ENCODE results near the genes ESRRA and EHD1.

GRCh38 chr11:64081875-64082265, 46.1 kb downstream of the FLRT1 start:
- PRO-cap: no peak
- RAMPAGE, long total RNA, 4 experiments: no peak in any of the 4 experiments

DNA sequence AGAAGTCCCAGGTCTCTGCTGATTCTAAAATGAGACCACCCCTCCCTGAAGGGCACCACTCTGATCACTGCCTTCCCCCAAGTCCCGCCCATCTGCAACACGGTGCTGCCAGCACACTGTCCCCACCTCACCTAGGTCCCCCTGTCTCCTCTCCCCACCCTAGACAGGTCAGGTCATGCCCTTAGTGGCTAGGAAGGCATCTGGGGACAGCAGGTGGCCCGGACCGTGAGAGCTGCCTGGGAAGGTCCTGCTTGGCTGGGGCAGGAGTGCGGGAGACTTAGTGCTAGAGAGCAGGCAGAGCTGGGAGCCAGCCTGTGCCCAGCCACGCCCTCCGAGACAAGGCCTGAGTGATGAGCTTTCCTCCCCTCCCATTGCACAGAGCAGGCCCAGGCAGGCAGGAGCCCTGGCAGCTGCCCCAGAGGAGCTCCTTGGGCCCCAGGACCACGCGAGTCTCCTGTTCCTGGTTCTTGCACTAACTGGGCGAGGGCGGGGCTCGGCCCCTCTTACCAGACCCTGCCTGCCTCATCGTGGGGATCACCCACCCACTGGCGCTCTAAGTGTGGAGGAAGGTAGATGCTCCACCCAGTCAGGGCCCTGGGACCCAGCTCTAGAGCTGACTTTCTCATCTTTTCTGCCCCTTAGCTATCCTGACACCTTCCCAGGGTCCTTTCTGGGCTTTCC, 45.0 kb downstream of the MACROD1 start:
- PRO-cap: no peak
- RAMPAGE, long total RNA, 4 experiments: no peak in any of the 4 experiments

GRCh38 chr11:64203870-64205069, 2.3 kb upstream of the FERMT3 start:
- PRO-cap: no peak
- RAMPAGE, long total RNA, 4 experiments: no peak in any of the 4 experiments

GRCh38 chr11:64220466-64221277, 5.3 kb downstream of the TRPT1 start:
- PRO-cap: no peak
- RAMPAGE, long total RNA, 4 experiments: no peak in any of the 4 experiments

DNA sequence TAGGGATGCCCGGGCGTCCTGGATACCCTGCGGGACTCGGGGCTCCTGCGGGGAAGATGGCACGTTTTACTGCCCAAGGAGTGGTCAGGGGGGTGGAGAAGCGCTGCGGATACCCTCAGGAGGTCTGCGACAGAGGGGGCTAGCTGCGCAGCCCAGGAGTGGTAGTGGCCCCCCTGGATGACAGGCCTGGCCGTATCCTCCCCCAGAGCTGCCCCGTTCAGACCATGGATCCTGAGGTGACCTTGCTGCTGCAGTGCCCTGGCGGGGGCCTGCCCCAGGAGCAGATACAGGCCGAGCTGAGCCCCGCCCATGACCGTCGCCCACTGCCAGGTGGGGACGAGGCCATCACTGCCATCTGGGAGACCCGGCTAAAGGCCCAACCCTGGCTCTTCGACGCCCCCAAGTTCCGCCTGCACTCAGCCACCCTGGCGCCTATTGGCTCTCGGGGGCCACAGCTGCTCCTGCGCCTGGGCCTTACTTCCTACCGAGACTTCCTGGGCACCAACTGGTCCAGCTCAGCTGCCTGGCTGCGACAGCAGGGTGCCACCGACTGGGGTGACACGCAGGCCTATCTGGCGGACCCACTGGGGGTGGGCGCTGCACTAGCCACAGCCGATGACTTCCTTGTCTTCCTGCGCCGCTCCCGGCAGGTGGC, 482 bp downstream of the NUDT22 start:
- PRO-cap: no peak
- RAMPAGE, long total RNA, 4 experiments: no peak in any of the 4 experiments

- PRO-cap: no peak
- RAMPAGE, long total RNA, 4 experiments: no peak in any of the 4 experiments
These were observed 633 bp upstream of the VEGFB start for GRCh38 chr11:64233759-64234143.

DNA sequence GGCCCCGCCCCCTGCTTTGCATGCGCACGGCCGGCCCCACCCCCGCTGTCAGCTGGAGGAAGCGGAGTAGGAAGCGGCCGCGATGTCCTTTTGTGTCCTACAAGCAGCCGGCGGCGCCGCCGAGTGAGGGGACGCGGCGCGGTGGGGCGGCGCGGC, at the start of gene ESRRA:
TSS of gene ESRRA (plus strand) at position 48 of the 156 bp plus-strand sequence.
- PRO-cap: bidirectional peak, plus-strand start at position 48 of the sequence, minus-strand start outside the sequence
- RAMPAGE, long total RNA, 4 experiments: no peak in any of the 4 experiments

GRCh38 chr11:64313557-64314071, 3.7 kb downstream of the TRMT112 start:
- PRO-cap: no peak
- RAMPAGE, long total RNA, 4 experiments: no peak in any of the 4 experiments

DNA sequence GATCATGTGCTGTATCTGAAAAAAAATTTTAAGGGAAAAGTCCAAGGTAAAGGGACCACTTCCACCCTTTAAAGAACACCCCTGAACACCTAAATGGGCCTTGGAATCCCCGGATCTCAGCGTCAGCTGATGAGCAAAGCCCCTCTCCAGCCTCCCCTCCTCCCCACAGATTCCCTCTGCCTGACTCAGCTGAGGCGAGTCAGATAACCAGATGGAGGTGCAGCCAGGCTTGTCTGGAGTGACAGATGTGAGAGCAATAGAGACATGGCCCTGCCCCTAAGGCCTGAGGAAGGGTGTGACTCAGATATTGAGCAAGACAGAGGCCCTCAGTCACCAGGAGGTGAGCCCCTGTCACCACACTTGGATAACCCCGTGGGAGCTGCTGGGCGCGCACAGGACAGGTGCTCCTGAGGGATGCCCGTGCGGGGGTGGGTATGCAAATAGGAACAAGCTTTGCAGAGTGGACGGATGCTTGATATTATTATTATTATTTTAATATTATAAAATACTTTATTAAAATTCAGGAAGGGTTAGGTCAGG, 4.9 kb upstream of the CCDC88B start:
- PRO-cap: no peak
- RAMPAGE, long total RNA, 4 experiments: no peak in any of the 4 experiments

- PRO-cap: no peak
- RAMPAGE, long total RNA, 4 experiments: no peak in any of the 4 experiments
These were observed 13.7 kb downstream of the RPS6KA4 start for GRCh38 chr11:64372262-64373413.

GRCh38 chr11:64803940-64804200, 856 bp upstream of the MAP4K2 start:
- PRO-cap: no peak
- RAMPAGE, long total RNA, 4 experiments: no peak in any of the 4 experiments

- PRO-cap: no peak
- RAMPAGE, long total RNA, 4 experiments: no peak in any of the 4 experiments
These were observed 7.4 kb upstream of the CDC42BPG start for GRCh38 chr11:64851514-64852538.

DNA sequence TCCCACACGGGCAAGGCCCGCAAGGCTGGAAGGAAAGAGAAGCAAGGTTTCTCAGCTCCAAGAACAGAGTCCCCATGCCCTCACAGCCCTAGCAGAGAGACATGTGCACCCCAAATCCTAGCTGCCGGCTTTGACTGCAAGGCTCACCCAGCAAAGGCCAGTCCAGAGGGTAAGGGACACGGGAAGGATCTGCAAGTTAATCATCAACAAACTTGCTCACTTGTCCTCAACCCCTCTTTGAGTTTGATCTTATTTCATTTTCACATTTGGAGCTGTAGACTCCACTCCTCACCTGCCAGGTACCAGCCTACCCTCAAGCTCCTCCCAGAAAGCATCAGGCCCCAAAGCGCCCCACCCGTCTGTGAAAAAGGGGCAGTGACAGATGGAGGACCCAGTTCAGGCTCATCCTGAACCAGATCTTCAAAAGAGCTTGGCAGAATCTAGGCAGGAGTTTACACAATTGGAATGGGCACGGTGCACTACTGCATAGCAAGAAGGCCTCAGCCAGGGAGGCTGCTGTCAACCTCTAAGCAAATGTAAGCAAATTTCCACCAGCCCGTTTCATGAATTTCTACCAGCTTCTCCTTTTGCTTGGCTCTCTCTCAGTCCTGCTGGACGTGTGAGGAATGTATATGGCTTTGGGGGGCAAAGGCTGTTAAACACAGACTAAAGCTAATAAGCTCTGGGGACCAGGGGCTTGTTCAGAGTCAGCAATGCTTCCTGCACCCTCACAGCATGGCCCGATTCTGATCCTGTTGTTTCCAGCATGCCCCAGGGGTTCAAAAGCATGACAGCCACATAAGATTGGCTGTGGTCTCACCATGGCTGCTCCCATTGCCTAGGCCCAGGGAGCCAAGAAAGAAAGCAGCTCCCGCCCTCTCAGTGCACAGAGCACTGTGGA, 5.4 kb downstream of the EHD1 start:
- PRO-cap: no peak
- RAMPAGE, long total RNA, 4 experiments: no peak in any of the 4 experiments

- PRO-cap: bidirectional peak, plus-strand start at chr11:64878883, minus-strand start at chr11:64878621
- RAMPAGE, long total RNA, 4 experiments: start-site peak on the minus strand in 2 of 4 experiments, at chr11:64878533-64878624 at its widest, 29 to 313 reads per replicate
These were observed at the start of gene EHD1 for GRCh38 chr11:64877666-64878740. TSS of gene EHD1 (minus strand) at chr11:64878621.

- PRO-cap: no peak
- RAMPAGE, long total RNA, 4 experiments: no peak in any of the 4 experiments
These were observed 1.3 kb upstream of the EHD1 start for GRCh38 chr11:64879584-64880212.

DNA sequence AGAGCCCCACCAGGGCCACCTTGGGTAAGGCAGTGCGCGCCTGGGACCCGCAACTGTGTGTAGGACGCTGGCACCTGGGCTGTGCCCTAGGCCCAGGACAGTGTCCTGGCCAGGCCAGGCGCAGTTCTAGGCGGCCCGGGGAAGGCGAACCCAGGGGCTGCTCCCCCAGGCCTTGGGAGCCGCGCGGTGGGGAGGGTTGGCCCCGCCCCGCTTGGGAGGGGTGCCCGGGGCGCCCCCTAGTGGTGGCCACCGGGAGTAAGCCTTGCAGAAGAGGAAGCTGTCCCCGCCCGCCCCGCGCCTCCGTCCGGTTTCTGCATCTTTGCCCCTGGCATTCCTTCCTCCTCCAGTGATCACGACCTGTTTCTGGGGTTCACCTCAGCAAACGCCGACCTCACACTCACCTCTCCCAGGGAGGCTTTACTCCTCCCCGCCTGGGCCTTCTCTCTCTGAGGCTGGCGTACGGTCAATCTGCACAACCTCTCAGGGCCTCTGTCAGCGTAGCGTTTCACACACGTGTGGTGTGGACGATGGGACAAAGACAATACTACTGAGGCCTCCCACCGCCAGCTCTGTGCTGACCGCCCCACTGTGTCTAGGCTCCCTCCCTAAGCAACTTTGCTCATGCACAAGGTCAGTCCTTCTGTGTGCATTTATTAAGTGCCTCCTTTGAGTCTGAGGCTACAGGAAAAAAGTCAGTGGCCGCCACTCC, 9.6 kb upstream of the EHD1 start:
- PRO-cap: no peak
- RAMPAGE, long total RNA, 4 experiments: no peak in any of the 4 experiments

DNA sequence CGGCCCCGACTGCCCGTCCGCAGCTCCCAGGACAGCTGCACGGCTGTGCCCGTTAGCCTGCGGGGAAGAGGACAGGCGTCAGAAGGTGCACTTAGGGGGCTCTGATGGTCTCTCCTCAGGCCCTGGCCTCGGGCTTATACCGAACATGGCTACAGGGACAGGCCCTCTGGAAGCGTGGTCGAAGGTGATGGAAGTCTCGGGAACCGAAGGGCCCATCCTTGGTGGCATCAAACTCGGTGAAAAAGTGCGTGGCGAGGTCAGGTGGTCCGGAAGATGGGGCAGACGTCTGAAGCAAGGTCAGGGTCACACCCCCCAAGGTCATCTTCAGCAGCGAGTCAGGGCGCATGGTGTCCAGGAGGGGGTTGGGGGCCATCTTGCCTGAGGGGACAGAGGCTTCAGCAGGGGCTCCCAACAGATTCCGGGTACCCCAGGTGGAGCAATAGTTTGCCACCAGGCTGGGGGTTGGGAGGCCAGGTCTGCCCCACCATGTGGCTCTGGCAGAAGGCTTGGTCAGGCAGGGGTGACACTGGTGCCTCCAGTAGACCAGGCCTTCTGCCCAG, 6.0 kb downstream of the ATG2A start:
- PRO-cap: no peak
- RAMPAGE, long total RNA, 4 experiments: no peak in any of the 4 experiments

- PRO-cap: no peak
- RAMPAGE, long total RNA, 4 experiments: no peak in any of the 4 experiments
These were observed 5.2 kb downstream of the ATG2A start for GRCh38 chr11:64911782-64912165.

- PRO-cap: no peak
- RAMPAGE, long total RNA, 4 experiments: no peak in any of the 4 experiments
These were observed 3.1 kb downstream of the ATG2A start for GRCh38 chr11:64913977-64914261.

DNA sequence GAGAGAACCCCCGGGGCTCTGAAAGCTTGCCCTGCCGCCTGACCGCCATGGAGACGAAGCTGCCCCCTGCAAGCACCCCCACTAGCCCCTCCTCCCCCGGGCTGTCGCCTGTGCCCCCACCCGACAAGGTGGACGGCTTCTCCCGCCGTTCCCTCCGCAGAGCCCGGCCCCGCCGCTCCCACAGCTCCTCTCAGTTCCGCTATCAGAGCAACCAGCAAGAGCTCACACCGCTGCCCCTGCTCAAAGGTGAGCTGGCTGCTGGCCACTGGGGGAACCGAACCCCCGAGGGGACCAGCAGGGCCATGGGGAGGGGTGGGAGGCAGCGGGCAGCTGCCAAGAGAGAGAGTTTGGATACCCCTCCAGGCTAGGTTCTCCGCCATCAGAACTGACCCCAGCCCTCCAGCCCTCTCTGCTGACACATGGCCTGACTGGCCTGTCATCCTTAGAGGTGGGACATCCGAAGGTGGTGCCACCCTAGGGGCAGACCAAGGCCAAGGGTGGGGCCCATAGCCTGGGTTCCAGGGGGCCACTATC, 1.3 kb downstream of the PPP2R5B start:
- PRO-cap: no peak
- RAMPAGE, long total RNA, 4 experiments: no peak in any of the 4 experiments

Measured in omental fat pad (tissue), 4 donors.